ENCODE results near the genes KSR2 and WSB2.

DNA sequence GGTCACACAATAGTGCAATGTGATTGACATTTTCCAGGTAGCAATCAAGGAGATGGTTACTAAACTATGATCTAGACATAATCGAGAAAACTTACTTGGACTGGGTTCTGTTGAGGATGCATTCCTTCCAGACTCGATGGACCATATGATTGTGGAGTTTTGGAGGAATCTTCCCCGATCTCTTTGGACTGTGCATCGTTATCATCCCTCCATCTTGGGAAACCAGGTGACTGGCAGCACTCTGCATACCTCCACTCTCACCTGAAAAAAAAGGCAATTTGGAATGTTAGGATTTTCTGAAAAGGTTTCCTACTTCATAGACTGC, 262.5 kb downstream of the MED13L start:
- PRO-cap, result no peak

DNA sequence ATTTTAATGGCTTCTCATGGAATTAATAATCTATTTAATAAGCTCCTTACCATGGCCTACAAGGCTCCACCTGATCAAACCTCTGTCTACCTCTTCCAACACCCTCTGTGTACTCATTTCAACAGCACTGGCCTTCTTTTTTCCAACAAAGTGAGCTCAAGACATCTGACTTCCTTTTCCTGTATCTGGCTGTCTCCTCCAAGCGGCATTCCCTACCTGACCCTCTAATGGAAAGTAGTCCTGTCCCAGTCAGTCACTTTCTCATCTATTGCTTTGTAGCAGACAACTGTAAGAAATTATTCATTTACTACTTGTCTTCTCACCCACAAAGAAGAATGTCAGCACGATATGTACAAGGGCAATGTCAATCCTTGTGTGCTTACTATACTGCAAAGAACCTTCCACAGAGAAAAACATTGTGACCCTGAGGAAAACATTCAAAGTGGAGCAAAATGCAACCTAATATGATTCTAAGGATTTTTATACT, 149.6 kb downstream of the MED13L start:
- PRO-cap, result no peak

DNA sequence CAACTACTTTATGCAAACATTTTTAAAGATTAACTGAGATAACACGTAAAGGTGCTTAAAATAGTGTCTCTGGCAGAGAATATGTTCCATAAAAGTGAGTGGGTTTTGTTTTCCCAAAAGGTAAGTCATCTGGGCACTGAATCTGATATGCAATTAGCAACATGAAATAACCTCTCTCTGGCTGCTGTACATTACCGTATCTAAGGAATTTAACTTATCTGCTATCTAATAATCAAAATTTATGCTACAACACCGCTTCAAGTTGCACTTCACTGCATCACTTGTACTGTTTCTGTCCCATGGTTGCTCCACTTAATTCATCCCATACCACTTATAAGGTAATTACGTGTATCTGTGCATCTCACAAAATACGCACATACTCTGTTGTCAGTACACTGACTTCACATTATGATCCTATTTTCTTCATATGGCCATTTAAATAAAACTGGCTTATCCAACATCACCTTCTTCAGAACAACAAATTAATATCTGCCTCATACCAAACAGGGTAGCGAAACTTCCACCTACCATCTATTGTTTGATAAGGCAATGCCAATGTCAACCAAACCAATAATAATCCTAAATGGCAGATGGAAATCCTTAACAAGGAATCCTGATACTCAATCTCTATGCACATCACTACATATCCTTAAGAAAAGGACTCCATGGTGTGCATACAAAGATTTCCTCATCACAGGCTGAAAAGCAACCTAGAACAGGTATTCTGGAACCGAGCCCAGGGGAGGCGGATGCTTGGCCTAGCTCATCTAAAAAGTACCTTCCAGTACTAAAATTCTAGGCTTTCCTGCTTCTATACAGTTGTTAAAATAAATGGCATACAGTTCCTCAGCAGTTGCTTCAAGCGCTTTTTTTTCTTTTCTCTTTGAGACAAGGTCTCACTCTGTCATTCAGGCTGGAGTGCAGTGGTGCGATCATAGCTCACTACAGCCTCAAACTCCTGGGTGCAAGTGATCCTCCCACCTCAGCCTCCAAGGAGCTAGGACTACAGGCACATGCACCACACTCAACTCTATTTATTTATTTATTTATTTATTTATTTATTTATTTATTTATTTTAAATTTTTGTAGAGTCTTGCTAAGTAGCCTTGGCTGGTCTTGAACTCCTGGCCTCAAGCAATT, 132.5 kb downstream of the MED13L start:
- PRO-cap, result no peak

DNA sequence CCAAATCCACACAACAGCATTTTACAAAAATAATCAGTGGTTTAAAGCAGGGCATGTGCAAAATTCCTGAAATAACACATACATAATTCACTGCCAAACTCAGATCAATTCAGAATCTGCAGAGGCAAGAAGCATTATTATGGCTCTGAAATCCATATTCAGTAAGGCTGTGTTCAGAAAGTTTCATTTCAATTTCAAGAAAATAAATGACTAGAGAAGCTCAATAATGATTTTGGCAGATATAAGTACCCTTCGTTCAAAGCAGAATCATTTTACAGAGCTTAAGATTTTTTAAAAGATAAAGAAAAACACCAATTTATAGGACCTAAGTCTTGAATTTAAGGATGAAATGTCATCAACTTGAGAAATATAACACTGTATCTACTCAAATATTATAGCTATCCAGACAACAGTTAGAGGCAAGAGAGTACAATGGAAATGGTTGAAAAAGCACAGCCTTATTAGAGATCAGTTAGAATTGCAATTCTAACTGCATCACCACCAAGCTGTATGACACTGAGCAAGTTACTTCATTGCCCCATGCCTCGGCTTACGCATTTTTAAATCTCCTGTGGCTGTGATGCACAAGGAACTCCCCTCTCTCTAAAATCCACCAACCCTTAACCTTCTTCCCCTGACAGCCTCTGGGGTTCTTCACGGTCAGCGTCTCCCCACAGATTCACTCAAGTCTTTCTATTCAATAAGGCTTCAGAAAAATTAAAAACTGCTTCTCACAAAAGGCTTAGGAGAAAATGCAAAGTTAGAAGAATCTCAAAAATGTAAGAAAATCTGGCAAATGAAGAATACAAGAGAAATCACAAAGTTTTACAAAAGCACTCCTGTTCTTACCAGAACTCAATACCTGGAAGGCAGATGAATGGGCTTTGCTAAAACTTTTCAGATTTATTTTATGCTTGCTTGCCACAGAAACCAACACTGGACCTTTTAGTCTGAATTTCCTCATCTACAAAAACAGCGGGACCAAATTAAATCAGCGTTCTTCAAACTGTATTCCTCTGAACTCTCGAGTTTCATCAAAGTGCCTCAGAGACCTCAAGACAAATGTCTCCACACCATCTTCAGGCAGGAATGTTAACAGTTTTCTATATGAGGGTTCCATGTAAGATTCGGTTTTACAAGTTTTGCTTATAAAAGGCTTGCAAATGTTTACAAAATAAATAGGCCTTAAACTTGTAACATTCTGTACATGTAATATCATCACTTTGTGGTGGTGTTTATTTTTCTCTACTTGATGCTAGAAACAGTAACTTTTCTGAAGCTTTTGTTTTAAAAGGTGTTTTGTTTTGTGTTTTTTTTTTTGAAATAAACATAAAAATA, 74.9 kb downstream of the MED13L start:
- PRO-cap, result no peak

- PRO-cap, result no peak
These were observed 71.7 kb downstream of the MED13L start for GRCh38 chr12:116205581-116206312.

DNA sequence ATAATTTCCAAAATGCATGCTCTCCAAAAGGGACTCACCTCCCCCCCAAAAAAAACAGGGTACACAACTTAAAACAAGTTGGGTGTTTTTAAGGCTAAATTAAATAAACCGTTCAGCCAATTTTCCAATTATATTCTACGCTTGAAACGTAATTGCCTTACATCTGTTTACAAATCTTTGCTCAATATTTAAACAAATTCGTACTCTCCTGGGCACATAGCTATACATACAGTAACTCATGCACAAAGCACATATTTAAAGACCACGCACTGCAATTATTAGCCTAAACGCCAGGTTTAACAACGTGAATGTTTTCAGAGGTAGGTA, 1.8 kb downstream of the MED13L start:
- PRO-cap, result no peak

GRCh38 chr12:116368382-116368844, 90.9 kb upstream of the MED13L start:
- PRO-cap, result unidirectional peak, minus-strand start at chr12:116368598; unidirectional peak, minus-strand start at chr12:116368612

DNA sequence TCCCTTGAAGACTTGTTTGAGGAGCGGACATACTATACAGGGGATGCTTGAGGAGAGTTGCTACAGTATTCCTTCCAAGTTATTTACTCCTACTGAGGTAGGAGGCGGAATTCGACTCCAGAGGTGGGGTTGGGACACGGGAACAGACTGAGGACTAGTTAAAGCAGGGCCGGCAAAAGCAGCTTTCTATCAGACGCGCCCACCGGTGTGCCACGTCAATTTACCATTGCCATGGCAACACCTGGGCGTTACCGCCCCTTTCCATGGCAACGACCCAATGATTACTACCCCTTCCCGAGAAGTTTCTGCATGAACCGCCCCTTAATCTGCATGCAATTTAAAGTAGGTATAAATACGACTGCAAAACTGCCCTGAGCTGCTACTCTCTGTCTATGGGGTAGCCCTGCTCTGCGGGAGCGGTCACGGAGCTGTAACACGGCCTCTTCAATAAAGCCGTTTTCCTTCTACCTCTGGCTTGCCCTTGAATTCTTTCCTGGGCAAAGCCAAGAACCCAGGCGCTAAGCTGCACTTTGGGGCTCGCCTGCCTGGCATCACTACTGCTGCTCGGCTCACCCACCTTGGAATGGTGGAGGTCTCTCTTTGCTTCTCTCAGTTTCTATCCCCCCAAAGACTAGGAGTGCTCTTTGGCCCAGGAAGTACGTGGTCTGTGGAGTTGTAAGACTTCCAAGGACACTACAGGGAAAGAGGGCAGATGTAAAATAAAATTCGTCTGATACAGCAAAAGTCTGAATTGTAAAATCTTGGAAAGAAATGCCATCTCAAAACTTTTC, 52.8 kb upstream of the MAP1LC3B2 start:
- PRO-cap, result bidirectional peak, plus-strand start at position 376 of the sequence, minus-strand start at position 156 of the sequence

DNA sequence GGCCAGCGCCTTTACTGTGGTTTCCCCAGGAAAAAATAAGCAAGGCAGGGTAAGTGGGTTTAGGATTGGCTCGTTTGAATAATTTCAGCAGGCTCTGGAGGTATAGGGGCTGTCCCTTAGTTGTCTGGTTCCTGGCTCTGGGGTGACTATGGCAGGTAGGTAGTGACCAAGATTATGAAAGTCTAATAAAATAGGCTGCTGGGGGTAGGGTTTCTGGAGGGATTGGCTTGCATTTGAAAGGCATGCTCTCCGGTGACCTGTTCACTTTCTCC, 35.3 kb downstream of the MAP1LC3B2 start:
- PRO-cap, result no peak

DNA sequence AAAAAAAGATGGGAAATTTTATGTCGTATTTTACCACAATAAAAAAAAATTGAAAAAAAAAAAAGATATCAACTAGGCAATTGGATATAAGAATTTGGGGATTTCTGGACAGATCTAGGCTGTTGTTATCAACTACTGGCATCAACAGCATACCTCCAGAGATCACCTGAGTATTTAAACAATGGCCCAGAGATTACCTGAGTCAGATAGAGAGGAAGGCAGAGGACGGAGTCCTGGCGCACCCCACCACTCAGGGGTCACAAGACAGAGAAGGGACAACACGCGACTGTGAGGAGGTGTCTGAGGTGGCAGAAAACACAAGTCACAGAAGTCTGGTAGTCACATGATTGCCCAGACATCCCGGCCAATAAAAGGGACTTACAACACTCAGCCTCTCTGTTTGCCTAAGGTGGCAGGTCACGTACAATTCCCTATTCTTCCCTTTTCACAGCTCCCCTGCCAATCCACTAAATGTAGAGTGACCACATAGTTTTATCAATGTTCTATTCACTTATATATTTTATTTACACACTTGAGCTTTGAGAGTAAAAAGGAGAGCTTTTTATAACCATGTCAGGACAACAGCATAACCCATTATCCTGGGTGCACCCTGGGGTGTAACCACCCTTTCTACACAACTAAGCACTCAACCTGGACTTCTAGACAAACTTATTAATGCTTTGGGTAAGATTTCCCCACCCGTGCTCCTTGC, 1.7 kb downstream of the SPRING1 start:
- PRO-cap, result bidirectional peak, plus-strand start at position 205 of the sequence, minus-strand start at position 290 of the sequence

DNA sequence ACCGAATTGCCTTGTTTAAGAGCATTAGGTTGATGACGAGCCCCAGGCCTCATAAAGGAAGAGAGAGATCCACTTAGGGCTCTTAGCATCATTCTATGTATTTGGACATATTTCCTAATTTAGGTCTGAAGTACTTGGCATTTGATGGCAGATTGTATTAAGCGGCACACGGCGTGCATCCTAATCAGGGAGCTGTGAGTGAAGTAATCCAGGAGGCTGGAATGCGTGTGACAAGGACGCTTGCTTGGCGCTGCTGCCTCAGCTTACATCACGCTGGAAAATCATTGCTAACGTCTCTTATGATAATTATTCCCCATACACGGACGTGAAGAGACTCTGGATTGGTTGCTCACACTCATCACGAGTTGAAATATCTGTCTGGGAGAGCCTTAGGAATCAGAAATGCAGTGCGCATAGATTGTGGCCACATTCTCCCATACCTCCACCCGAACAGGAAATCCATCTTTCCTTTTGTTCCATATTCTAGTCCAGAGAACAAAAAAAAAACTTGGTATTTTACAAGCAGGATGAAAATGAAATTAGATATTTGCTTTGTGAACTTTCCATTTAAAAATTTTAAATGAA, 85.4 kb downstream of the FBXW8 start:
- PRO-cap, result no peak

DNA sequence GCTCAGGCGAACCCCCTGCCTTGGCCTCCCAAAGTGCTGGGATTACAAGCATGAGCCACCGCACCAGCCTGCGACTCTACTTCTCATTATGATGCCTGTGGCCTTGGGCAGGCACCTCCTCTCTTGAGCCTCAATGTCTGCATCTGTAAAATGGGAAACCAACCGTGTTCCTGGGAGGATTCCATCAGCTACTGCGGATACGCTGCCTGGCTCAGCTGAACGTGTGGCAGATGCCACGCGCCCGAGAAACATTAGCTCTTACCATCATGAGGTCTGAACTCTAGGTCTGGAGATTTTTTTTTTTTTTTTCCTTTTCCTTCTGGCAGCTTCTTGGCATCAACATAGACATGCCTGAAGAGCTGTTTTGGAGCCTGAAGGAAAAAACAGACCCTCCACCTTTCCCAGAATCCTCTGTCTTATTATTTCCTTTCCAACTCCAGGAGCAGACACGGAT, 5.7 kb downstream of the TESC start:
- PRO-cap, result no peak

DNA sequence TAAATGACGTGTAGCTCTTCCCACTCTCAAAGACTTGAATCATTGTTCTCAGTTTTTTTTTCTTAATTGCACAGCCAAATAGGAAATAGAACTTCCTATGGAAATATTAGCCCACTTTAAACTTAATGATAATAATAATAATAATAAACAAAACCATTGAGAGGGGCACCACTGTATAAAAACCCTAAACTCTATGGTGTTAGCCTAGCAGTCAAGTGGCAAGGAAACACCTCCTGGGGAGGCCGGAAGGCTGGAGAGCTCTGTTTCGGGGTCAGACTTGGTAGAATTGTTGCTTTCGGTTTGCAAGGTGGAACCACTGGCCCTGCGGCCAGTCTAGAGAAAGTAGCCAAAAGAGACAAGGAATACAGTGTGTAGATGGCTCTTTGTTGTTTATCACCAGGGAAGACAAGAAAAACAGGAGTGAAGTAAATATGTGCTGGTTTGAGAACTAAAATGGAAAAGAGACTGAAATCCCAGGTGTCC, 40.1 kb upstream of the TESC start:
- PRO-cap, result no peak

DNA sequence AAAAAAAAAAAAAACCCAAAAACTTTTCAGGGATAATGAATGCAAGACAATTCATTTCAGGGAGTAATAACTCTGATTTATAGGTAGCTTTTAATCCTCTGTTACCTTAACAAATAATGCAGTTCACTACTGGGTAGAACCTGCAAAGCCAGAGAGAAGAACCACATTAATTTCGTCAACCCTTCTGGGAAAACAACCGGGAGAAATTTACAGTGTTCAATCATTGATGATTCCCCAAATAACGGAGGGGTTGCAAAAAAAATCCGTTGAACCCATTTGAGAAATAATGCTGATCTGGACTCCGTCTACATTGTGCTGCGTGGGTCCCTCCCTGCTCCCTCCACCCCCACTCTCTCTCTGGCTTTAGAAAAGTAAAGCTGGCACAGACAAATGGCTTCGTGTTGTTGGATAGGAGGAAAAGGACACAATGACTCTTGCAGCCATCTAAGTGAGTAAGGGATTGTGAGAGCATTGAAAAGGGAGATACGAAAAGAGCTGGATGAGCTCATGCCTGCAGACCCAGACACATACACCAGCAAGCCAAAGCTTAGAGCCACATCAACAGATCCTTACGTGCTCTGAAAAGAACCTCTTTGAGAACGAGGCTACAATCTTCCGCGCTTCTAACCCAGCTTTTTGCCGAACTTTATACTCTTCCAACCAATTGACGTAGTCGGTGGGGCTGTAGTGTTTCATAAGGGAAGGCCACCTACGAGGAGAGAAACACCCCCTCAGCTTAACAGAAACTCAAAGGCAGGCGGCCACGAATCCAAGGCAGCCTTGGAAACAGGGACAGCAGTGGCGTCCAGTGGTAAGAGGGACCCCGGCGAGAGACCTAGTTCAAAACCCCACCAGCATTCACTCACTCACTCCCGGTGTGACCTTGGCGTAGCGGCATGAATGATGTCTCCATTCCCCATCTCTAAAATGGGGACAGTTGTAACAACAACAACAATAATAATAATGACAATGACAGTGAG, 1.3 kb downstream of the FBXO21 start:
- PRO-cap, result bidirectional peak, plus-strand start at position 528 of the sequence, minus-strand start at position 429 of the sequence

DNA sequence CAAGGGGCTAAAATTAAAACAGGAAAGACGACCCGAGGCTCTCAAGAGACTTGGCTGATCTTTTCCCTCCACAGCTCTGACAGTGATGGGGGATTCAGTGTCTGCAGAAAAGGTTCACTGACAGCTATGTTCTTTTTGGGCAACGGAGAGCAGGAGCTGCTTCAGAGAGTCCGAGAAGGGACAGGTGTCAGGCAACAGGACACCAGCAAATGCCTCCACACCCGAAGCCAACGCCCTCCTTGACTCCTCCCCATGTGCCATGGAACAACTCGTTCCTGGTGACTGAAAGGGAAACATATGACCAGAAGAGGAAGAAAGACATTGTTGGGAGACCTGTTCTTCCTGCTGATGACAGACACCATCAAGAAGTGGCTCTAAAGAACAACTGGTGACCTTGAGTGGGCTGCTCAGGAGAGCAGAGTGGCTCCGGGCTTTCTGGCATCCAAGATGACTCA, 172.2 kb upstream of the NOS1 start:
- PRO-cap, result no peak

GRCh38 chr12:117562177-117562754, 200.8 kb upstream of the NOS1 start:
- PRO-cap, result no peak

DNA sequence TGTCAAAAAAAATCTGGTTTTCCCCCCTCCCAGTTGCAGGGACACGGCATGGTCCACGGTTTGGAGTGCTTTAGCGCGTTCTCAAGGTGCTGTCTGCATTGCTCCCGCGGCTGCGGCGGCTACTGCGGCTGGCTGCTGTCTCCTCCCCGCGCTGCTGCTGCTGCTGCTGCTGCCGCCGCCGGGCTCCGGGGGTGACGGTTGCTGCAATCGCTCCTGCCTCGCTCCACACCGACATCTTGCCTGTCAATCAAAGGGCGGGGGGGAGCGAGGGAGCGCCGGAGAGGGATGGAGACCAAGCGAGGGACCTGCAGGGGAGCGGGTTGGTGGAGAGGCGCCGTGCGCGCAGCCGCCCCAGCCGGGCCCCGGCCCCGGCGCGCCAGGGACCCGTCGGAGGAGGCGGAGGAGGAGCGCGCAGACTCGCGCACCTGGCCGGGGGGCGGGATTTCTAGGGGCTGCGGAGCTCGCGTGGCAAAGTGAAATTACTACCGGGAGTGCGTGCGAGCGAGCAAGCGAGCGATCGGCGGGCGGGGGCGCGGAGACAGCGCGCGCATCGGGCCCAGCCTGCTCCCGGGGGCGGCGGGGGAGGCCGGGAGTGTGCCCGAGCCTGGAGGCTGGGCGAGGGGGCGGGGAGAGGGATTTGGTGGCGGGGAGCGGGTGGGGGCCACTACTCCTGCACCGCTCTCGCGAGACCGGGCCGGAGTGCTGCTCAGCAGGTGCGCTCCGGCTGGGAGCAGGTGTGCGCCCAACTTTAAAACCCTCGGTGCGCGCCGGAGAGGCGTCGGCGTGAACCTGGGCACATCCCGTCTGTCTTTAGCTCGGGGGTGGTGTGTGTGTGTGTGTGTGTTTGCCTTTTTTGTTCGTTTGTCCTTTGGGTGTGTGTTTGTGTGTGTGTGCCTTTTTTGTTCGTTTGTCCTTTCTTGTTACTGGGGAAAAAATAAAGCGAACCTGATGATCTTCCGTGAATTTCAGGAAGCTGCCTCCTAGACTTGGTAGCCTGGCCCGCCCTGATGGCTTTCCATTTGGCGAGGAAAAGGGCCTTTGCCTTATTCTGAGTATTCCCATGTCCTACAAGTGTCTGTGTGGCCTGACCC, at the start of gene KSR2:
KSR2 (minus strand) TSS at position 249 of the 1,091 bp plus-strand sequence.
- PRO-cap, result bidirectional peak, plus-strand start at position 482 of the sequence, minus-strand start at position 159 of the sequence

DNA sequence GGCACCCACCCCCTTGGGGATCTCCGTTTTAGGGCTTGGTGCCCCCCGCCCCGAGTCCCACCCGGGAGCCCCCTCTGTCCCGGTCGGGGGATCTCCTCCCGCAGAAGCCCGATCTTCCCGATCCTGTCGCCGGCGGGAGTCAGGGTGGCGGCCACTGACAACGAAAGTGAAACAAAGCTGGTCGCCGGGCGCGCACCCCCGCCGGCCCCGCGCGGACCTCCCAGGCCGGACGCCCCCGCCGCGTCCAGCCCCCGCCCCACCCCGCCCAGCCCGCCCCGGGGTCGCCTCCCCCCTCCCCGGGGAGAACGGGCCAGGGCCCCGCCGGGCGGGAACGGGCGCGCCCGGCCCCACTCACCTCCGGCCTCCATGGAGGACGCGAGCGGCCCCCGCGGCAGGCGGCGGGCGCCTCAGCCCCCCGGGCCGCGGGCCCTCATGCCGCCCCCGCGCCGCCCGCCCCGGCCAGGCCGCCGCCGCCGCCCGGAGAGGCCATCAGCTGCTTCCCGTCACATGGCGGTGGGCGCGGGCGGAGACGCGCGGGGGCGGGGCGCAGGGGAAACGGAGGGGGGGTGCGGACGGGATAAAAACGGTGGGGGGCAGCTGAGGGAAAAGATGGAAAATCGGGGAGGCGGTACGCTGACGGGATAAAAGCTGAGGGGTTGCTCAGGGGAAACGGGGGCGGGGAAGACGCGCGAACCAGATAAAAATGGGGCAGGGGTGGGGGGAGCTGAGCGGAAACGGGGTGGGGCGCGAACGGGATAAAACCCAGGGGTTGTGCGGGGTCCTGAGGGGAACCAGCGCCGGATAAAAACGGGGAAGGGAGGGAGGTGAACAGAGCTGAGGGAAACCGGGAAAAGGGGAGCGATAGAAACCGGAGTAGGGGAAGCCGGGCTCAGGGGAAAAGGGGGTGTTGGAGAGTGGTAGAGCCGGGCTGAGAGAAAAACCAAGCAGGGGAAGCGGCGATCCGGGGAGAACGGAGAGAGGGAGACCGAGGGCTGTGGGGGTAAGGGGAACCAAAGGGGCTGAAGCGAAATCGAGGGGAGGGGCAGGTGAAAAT, at the start of gene WSB2:
WSB2 (minus strand) TSS at position 499 of the 1,054 bp plus-strand sequence.
- PRO-cap, result bidirectional peak, plus-strand start at position 302 of the sequence, minus-strand start at position 162 of the sequence; bidirectional peak, plus-strand start at position 605 of the sequence, minus-strand start at position 368 of the sequence

- PRO-cap, result no peak
These were observed 47.2 kb downstream of the PEBP1 start for GRCh38 chr12:118183005-118183564.

GRCh38 chr12:118245843-118246615, 110.1 kb downstream of the PEBP1 start:
- PRO-cap, result no peak

Data from endodermal cell (in vitro differentiated cells).